Osteocyte (in vitro differentiated cells): Measurements from ENCODE around the genes DAG1, SLC38A3 and GNAI2.

- PRO-cap = bidirectional peak, plus-strand start at chr3:49470136, minus-strand start at chr3:49469983; bidirectional peak, plus-strand start at chr3:49470630, minus-strand start at chr3:49470518; bidirectional peak, plus-strand start at chr3:49470871, minus-strand start at chr3:49470870
Observed at GRCh38 chr3:49470105-49471133, at the start of gene DAG1. TSS of gene DAG1 (plus strand) at chr3:49470267.

- PRO-cap = no peak
Observed at GRCh38 chr3:49500688-49501038, 30.6 kb downstream of the DAG1 start.

DNA sequence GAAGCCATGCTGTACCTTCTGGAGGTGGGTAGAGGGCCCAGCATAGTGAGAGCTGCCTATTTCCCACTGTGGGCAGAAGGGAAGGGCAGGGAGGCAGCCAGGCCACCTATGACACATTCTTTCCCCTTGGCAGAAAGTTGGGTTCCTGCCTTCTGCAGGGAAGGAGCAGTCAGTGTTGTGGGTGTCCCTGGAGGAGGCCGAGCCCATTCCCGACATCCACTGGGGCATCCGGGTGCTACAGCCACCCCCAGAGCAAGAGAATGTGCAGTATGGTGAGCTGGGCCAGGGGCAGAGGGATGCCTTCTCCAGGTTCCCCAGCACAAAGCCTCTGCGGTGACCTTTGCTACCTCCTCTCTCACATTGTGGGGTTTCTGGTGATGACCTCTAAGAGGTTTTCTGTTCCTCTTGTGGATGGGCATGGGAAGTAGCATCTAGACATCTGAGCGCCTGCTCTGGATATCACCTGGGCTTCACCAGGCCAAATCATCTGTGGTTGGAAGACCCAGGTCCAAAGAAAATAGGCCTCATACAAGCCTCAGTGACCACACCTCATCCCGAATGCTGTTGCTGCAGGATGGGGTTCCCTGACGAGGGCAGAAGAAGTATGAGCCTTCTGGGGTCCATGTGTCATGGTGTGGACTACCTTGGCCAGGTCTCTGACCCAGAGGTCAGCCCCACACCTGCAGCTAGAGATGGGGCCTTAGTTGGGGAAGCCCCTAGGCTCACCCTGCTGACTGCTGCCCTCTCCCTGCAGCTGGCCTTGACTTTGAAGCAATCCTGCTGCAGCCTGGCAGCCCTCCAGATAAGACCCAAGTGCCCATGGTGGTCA lies 7.0 kb downstream of the APEH start:
- PRO-cap = no peak

DNA sequence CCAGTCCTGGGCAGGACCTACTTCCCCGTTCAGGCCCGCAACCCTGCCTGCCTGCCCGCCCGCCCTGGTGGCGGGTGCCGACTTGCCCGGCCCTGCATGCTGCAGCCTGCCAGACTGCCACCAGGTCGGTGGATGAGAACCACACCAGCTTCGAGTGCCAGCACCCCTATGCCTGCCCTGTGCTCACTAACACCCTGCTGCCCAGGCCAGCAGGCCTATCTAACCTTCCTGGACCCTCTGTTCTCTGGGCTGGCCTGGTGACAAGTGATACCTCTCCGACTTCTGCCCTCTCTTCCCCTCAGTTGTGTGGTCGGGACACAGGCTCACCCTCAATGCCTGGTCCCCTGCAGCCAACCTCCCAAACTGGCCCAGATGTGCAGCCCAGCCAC lies 812 bp downstream of the INKA1 start:
- PRO-cap = no peak

GRCh38 chr3:49805868-49806676 lies 3.0 kb downstream of the INKA1 start:
- PRO-cap = no peak

GRCh38 chr3:49983229-49984009 lies 43.5 kb downstream of the RBM6 start:
- PRO-cap = no peak

- PRO-cap = no peak
Observed at GRCh38 chr3:50102102-50102887, 13.6 kb downstream of the RBM5 start.

DNA sequence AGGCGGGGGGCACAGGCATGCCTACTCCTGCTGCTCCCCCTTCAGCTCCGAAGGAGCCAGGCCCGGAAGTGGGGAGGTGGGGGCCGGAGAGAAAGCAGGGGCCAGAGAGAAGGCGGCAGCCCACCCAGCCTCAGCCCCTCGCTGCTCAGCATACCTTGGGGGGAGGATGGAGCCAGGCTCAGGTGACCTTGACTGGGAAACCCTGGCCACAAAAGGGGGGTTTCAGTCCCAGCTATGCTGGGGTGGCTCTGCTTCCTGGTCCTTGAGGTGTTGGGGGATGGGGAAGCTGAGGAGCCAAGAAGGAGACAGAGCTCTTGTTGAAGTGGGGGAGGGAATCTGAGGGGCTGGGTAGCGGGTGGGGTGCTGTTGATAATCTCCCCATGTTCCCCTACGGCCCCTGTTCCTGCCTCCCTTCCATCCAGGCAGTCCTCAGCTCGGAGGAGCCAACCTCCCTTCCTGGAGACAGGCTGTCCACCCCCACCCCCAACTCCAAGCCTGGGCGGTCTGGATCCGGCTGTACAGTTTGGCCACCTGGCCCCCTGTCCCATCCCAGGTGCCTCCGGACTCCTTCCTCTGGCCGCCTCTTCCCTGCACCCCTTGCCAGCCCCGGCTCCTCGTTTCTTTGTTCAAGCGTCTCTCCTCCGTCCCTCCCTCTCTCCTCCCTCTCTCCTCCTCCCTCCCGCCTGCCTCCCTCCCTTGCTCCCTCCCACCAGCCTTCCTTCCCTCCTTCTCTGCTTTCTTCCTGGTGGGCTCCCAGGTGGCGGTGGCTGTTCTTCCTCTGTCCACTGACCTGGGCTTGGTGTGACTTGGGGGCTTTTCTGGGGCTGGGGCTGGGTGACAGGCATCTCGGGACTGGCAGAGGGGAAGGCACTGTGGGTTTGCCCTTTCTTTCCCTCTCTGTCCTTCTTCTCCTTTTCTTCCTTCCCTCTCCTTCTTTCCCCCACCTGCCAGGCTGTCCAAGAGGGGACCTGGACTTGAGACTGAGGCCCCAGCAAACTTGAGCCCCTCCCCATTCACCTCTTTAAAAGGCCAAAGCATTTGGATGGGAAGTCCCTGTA lies 1.9 kb downstream of the SEMA3F start:
- PRO-cap = unidirectional peak, minus-strand start at position 624 of the sequence

DNA sequence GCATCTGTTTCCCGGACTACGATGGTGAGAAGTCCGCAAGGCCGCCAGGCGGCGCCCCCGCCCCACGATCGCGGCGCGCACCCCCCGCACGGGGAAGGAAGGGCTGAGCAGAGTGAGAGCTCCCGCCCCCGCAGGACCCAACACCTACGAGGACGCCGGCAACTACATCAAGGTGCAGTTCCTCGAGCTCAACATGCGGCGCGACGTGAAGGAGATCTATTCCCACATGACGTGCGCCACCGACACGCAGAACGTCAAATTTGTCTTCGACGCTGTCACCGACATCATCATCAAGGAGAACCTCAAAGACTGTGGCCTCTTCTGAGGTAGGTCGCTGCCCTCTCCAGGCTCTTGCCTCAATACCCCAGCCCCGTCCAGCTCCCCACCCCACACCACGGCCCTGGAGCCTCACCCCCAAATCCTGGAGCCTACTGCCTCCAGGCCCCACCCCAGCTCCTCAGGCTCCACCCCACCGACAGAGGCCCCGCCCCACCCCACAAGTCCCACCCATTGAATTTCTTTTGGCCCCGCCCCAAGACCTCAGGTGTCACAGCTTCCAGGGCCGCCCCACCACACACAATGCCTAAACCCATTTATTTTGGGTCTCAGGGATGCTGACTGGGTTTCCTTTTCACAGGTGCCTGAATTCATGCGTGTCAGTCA lies 3.4 kb downstream of the GNAT1 start:
- PRO-cap = no peak

DNA sequence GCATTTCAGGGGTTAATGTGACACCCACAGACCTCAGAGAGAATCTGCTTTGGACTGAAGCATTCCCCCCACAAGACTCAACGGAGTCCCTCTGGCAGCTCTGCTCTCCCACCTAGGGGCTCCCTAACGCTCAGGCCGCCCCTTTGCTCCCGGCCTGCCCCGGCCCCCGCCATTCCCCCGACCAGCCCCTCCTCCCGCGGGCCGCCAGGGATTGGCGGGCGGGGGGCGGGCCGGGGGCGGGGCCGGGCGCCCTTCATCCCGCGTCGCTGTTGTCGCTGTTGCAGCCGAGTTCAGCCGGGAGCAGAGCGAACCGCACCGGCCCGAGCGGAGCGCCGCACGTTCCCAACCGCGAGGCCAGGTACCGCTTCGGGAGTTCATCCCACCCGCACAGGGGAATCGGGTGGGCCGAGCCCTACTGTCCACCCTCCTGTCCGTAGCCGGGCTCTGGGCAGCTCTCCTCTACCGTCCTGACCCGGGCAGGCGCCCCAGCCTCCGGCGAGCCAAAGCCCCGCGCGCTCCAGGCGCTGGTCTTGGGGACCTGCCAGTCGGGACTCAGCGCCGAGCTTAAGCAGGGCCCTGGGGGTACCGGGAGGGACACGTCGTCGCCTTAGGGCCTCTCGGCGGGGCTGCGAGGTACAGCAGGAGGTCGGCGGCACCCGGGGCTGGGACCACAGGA lies at the start of gene SLC38A3:
Gene SLC38A3, plus strand, starts transcription at position 281 of the 676 bp plus-strand sequence.
- PRO-cap = unidirectional peak, plus-strand start at position 283 of the sequence

DNA sequence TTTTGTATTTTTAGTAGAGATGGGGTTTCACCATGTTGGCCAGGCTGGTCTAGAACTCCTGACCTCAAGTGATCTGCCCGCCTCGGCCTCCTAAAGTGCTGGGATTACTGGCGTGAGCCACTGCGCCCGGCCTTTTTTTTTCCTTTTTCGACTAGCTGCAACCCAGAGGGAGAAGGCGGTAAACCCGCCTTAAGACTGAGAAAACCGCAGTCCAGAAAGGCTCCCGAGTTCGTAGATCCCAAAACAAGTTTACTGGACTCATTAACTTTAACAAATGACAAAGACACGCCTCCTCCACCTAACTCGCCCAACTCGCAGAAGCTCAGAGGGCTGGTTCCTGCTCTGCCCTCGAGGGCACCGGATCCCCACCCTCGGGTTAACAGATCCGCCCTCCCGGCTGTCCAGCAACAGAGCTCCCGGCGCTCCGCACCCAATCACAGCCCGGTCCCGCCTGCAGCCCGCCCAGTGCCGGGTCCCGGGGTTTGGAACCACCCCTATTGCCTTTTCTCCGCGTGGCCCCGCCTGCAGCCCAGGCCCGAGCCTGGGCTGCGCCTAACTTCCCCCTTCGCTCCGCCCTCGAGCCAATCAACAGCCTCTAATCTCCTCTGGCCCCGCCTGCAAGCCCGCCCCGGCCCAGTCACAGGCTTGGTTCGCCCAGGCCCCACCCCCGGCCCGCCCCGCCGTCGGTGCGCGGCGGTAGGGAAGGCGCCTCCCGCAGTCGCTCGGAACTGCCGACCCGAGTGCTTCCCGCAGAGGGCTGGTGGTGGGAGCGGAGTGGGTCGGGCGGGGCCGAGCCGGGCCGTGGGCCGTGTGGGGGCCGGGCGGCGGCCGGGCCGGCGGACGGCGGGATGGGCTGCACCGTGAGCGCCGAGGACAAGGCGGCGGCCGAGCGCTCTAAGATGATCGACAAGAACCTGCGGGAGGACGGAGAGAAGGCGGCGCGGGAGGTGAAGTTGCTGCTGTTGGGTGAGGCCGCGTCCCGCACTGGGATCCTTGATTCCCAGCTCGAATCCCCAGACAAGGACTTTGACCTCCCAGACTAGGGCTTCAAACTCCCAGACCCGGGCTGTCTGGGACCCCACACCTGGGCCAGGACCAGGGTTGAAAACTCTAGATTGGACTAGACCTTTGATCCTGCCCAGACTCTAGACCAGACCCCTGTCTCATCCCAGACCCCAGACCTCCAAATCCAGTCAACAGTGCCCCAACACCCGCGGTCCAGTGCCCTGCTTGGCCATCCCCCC lies at the start of gene GNAI2:
Gene GNAI2, plus strand, starts transcription at position 717 of the 1,244 bp plus-strand sequence.
- PRO-cap = bidirectional peak, plus-strand start at position 717 of the sequence, minus-strand start at position 409 of the sequence

DNA sequence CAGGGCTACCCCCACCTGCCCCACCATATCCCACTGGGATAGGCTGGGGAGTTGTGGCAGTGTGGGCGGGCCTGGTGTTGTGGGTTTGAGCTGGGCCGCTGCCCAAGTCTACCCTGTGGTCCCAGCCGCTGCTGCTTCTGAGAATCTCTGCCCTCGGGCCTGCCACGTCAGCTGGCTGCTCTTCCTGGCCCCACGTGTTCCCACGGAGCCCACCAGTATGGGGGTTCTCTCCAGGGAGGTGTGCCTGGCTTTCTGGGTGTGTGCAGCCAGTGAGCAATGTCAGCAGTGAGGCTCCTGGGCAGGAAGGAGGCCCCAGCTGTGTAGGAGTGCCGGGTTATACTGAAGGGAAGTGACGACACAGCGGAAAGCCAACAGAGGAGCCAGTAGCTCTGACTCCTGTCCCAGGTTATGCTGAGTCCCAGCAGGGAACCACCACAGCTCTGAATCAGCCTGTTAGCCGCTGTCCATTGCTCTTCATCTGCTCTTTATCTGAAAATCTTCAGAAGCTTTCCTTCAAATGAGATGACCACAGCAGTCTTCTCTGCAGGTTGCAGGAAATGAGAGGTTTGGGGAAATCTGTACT lies 10.6 kb downstream of the GNAI2 start:
- PRO-cap = bidirectional peak, plus-strand start at position 352 of the sequence, minus-strand start at position 149 of the sequence

DNA sequence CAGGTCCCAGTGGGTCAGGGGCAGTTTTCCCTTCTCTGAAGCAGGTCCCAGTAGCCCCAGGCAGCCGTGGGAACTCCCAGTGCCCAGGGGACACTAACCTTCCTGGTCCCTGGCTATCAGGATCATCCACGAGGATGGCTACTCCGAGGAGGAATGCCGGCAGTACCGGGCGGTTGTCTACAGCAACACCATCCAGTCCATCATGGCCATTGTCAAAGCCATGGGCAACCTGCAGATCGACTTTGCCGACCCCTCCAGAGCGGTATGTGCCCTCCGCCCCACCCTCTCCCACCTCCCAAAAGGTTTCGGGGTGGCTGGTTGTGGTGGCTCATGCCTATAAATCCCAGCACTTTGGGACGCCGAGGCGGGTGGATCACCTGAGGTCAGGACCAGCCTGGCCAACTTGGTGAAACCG lies 16.3 kb downstream of the GNAI2 start:
- PRO-cap = no peak

DNA sequence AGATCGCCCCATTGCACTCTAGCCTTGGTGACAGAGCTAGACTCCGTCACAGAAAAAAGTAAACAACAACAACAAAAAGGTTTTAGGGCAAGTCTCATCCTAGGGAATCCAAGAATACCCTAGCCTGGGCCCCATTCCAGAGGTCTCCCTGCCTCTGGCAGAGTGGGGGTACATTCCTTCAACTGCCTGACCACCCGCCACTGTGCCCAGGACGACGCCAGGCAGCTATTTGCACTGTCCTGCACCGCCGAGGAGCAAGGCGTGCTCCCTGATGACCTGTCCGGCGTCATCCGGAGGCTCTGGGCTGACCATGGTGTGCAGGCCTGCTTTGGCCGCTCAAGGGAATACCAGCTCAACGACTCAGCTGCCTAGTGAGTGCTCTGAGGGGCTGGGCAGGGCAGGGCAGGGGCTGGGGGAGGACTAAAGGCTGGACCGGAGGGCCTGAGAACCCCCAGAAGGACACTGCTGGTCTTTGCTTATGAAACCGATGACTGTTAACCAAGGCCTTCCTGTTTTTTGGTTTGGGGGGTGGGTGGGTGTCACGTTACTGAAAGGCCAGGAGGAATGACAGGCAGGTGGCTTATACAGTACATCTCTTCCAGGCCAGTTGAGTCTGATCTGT lies 16.0 kb upstream of the SEMA3B start:
- PRO-cap = no peak

DNA sequence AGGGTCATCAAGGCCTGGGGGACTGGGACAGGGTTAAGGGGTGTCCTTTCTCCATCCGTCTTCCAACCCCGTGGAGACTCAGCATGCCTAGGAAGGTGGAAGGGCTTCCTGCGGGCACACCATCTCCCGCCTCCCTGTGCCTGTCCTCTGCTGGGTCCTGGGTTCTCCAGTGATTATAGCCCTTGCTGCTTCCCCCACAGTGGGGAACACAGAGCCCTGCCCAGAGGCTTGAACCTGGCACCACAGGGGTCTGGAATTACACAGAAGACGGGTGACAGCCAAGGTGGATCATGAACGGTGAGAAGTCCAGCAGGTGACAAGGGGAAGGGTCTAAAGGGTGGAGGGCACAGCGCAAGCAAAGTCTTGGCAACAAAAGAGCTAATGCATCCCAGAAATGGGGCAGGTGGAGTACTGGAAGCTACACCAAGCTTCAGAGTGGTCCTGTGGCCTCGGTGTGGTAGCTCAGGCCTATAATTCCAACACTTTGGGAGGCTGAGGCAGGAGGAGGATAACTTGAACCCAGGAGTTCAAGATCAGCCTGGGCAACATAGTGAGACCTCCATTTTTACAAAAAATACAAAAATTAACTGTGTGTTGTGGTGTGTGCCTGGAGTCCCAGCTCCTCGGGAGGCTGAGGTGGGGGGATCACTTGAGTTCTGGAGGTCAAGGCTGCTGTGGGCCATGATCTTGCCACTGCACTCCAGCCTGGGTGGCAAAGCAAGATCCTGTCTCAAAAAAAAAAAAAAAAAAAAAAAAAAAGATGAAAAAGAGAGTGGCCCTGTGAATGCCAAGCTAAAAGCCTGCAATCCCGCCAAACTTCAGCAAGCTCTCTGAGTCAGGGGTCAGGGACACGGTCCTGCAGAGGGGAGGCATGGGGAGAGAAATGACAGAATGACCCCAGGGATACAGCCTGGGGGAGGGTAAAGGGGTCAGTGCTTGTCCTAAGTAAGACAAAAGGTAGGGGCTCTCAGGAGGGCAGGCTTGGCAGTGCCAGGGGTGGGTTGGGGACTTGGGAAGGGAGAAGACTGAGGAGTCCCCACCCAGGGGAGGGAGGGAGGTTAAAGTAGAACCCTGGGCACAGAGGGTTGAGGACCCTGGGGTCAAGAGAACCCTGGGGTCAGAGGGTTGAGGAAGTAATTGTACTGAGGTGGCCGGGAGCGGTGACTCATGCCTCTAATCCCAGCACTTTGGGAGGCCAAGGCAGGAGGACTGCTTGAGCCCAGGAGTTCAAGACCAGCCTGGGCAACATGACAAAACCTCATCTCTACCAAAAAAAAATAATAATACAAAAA lies 5.7 kb upstream of the SEMA3B start:
- PRO-cap = no peak

GRCh38 chr3:50334267-50335167 lies 6.1 kb downstream of the RASSF1 start:
- PRO-cap = no peak

- PRO-cap = no peak
Observed at GRCh38 chr3:50356409-50357115, 2.8 kb downstream of the TMEM115 start.

DNA sequence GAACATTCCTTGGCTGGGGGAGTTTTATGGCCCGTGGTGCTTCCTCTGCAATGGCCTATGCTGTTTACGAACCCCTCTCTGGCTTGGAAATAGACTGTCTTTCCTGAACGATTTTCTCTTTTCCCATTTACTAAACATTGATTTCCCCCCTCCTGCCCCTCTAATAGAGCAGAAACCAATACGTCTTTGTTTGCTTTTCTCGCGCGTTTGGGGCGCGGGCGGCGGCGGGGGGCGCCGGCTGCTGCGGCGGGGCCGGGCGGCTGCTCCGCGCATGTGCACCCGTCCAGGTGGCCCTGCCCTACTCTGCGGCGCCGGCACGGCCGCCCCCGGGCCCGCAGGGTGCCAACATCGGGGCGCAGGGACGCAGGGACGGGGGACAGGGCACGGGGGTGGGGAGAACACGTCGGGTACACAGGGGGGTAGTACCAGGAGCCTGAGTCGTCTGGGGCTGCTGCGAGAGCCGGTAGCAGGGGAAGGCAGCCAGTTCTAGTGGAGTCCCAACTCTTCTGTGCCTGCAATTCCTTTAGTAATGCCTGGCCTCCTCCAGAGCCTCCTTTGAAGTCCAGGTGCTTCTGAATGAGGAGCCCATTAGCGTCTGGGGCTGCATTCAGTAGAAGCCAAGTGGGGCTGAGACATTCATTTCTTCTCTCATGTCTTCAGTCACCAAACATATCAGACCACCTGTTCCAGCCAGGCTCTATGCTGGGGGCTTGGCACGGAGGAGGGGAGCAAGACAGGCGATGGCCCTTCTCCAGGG lies 27.0 kb upstream of the CACNA2D2 start:
- PRO-cap = no peak

GRCh38 chr3:50587119-50587928 lies 18.0 kb downstream of the HEMK1 start:
- PRO-cap = no peak

GRCh38 chr3:50606602-50607529 lies 4.7 kb downstream of the CISH start:
- PRO-cap = no peak